ENCODE results near the genes DET1, ACAN and MFGE8.

DNA sequence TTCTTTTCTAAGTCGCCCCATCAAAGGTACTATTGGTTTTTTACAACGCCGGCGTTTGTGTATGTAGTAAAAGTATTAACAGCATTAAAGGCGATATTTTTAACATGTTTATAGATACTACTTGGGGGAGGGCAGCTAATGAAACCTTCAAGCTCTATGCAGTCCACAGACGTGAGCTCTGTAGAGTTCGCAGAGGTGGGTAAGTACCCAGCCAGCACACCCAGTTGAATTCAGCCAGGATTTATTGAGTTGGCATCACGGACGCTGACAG lies 51.6 kb downstream of the KLHL25 start:
- PRO-cap, result no peak

DNA sequence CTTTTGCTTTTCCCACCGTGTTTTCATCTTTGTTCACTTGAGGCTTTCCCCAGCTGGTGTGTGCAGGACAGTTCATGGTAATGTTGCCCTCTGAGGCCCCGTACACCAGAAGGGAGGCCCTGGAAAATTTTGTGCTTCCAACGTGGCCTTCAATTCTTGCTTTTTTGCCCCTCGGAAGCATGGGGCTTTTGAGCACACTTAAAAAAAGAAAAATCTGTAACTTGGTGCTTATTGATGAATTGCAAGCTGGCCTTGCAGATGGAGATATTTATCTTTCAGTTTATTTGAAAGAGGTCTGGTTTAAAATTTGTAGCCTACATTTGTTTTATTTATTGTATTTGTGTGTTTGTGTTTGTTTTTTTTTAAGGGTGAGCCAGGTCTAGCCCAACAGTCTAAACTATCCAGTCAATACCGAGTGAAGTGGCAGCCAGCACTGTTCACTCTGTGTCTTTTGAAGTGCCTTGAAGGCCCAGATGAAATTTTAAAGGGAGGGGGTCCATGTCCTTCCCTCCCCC lies 48.7 kb downstream of the KLHL25 start:
- PRO-cap, result no peak

DNA sequence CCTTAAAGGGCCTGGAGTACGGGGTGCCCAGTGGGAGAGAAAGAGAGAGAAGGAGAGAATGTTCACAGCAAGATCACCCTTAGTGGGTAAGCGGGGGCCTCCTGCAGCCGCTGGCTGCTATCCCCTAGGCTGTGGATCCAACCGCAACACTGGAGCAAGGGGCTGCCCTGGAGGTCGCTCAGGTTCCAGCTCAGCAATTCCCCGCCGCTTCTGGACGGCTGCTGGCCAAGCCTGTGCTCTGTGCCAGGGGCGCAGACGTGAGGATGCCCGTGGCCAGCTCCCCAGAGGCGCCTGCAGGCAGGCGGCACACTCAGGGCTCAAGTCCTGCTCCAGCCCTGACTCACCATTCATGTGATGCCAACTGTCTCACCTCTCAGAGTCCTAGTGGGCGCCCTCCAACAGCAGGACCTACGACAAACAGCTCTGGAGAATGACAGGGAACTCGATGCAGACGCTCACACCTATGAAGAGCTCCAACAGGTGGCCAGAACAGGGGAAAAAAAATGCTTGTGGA lies 31.6 kb downstream of the KLHL25 start:
- PRO-cap, result no peak

DNA sequence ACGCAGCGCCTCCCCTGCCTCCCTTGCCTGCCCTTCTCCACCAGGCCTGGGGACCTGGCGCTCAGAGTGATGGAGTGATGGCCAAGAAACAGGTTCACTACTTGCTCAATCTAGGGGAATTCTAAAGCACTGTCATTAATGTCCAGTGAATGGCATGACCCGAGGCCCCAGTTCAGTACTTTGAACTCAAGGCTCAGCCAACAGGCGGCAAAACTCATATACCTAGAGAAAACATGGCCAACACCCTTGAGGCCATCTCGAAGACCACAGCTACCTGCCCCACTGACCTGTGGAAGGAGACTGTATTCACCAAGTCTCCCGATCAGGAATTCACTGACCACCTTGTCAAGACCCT lies 24.0 kb downstream of the KLHL25 start:
- PRO-cap, result no peak

DNA sequence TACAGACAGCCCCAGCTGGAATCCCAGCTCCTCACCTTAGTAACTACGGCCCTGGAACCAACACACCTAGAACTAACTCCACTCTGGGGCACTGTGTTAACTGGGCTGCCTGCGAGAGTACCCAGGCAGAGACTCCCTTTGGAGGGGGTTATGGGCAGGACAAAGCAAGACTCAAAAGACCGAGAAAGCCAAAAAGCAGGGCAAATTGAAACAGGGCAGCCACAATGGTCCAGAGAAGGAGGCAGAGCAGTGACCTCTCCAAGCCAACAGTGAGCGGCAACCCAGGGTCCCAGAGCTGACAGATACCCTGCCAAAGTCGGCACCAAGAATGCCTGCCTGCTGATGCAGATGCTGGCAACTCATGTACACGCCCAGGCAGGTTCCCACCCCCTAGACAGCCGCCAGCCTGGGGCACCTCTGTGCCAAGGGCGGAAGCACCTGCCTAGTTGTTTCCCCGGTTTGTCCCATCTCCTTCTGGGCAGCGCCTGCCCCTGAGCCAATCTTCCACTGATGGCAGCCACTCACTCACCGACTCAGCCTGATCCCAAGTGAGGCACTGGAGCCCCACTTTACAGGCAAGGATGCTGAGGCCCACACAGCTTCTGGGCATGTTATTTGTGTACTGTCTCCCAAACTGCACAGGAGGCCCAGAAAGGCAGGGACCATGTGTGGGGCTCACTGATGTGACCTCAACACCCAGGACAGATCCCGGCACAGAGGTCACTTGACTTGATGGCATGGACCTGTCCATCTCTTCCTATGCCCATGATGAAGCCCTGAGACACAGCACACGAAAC lies 22.0 kb downstream of the KLHL25 start:
- PRO-cap, result no peak

GRCh38 chr15:85794977-85795408 lies 268 bp upstream of the KLHL25 start:
- PRO-cap, result bidirectional peak, plus-strand start at chr15:85795125, minus-strand start at chr15:85794888

DNA sequence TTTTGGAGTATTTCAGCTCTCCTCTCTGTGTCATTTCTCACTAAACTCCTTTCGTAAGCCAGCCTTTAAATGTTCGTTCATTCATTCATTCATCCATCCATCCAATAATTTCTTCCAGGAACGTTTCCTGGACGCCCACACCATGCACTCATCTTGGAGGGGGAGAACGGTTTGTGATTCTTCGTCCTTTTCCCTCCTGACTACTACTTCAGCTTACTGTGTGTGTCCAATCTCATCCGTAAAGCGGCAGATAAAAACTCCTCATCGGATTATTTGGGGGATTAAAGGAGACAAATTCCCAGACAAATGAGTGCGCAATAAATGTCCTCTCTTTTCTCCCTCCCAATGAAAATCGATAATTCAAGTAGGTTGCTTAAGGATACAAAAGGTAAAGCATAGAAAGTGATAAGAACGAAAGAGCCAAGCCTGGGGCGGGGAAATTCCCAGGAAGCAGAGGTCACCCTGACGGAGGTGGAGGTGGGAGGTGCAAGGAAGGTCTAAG lies 735 bp upstream of the KLHL25 start:
- PRO-cap, result no peak

DNA sequence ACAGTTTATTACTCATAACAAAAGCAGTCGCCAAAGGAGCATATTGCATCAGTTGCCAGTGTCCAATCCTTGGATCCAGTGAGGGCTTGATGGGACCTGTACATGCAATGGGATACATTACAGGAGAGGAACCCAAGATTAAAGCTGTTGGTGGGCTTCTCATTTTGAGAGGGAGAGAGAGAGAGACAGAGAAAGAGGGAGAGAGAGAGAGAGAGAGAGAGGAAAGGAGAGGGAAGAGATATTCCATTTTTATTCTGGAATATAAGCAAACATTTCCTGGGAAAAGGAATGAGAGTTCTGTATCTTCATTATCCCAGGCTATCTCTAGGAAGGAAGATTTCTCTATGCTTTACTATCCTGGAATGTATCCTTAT lies 689.3 kb downstream of the AGBL1 start:
- PRO-cap, result no peak

- PRO-cap, result no peak
These were observed 241.3 kb downstream of the NTRK3 start for GRCh38 chr15:88015197-88015586.

- PRO-cap, result unidirectional peak, plus-strand start at chr15:88257992; unidirectional peak, plus-strand start at chr15:88258213; unidirectional peak, minus-strand start at chr15:88258443
These were observed 1.7 kb upstream of the NTRK3 start for GRCh38 chr15:88257904-88259010.

DNA sequence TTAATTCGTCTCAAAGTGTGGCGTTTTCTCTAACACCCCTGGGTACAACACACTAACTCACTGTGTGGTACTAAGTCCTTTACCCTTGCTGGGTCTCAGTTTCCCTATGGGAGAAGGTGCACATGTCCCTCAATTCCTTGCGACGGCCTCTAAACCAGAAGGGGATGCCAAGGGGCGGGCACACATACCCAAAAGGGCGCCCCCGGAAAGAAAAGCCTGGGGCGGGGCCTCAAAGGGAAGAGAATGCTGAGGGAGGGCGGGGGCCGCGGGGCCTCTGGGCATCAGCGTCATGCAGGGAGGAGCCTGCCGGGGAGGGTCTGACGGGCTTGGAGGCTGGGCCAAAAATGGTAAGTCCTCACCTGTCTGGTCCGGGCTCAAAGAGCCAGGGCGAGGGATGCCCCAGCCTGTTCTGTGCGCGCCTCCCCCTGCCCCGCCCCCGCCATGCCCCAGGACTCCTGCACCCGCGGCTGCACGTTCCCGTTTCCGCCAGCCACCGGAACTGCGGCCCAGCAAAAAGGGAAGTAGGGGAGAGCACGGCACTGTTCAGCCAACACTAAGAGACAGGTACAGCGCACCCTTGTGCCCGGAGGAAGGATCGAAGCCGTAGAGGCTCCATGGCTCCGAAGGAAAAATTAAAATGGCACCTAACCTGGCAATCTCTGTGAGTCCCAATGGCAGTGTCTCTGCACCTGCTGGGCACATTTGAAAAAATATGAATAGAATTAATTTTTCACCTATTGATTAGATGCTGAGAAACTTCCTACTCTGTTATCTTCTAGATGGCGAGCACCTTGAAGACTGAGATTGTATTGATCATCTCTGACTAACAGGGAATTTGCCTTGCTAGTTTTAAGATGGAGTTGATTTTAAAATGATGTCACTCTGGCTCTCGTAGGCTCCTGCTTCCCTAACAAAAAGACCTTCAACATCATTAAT lies at the start of gene DET1:
Gene DET1, minus strand, starts transcription at position 501 of the 936 bp plus-strand sequence.
- PRO-cap, result bidirectional peak, plus-strand start at position 377 of the sequence, minus-strand start at position 349 of the sequence

DNA sequence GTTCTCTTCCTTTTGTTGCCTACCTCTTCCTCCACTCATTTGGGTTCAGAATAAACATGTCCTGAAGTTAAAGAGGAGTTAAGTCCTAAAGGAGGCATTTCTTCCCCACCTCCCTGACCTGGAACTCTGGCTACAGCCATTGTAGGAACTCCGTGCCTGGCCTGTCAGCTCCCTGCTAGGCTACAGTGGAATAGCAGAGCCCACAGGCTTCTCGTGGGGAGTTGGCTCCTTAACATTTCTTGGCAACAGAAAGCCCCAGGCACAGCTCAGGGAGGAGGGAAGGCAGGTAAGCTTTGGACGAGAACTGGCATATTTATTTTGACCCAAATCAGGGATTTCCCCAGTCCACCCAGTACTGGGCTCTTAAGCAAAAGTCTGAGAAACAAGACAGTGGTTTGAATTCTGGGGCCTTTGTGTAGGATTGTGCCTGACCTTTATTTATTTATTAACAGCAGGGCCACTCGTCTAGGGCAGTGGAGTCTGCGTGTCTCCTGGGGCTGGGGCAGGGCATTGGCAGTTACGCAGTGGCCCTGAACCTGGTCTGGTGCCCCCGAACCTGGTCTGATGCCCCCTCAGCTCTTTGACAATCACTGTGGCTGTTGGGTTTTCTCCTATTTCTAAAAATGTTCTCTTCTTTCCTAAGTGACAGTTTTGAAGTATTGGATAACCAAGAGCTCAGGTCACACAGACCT lies 7.9 kb upstream of the ISG20 start:
- PRO-cap, result no peak

DNA sequence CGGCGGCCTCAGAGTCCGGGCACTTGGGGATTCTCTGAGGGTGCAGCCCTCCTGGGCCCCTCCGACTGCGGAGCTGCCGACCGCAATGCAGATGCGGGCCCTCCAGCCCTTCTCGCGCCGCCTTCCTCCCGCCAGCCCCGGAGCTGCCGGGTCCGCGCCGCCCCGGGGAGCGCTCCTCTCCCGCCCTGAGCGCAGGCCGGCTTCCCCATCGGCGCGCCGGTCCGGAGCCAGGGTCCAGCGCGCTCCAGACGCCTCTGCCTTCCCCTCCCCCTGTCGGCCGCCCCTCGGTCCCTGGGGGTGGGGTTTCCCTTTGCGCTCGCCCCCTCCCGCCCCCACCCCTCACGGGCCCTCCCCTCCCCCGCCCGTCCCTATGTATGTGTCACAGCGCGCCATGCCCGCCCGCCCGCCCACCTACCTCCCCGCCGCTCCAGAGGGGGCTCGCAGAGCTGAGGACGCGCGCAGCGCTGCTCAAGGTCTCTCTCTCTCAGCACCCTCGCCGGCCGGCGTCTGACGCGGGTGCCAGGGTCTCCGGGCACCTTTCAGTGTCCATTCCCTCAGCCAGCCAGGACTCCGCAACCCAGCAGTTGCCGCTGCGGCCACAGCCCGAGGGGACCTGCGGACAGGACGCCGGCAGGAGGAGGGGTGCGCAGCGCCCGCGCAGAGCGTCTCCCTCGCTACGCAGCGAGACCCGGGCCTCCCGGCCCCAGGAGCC lies at the start of gene ACAN:
Gene ACAN, plus strand, starts transcription at position 402 of the 712 bp plus-strand sequence.
- PRO-cap, result no peak

DNA sequence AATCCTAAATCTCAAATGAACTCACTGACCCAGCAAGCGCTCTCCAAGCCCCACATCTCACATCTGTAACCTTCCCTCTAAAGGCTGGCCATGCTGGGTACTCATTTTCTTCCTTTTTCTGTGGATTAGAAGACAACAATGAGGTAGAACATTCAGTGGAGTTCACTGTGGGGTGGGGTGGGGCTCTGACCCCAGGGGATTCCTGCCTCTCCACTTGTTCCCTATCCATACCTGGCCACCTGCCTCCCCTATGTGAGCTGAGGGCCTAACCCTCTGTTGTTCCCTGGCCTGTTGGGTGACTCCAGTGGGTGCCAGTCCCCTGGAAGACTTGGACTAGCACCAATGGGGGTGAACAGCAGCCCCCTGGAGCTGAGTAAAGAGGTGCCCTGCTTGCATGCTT lies 8.2 kb downstream of the ACAN start:
- PRO-cap, result no peak

GRCh38 chr15:88908676-88909711 lies 4.2 kb downstream of the MFGE8 start:
- PRO-cap, result no peak

DNA sequence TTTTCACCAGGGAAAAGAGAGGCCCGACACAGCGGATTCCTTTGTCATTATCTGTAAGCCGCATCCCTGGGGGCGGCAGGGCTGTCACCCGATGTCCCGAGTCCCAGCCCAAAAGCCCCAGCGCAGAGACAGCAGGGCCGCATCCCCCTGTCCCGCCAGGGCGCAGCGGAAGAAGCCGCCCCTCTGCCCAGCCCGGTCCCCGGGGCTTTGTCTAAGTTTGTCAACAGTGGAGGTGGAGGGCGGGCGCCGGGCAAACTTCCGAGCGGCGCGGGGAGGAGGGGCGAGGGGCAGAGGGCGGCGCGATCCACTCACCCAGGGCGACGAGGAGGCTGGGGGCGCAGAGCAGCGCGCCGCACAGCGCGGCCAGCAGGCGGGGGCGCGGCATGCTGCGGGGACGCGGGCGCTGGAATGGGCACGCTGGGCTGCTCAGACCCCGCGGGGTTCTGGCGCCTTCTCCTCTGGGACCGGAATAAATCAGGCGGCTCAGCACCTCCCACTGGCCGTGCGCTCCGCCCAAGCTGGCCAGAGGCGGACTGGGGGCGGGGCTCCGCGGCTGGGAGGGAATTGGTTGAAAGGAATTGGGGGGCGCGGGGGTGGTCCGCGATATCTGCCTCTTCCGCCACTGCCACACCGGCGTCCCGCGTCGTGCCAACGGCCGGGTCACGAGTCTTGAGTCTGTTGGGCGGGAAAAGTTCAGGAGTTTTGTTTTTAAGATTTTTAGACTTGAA lies at the start of gene MFGE8:
Gene MFGE8, minus strand, starts transcription at position 445 of the 728 bp plus-strand sequence.
- PRO-cap, result bidirectional peak, plus-strand start at position 311 of the sequence, minus-strand start at position 190 of the sequence; bidirectional peak, plus-strand start at position 390 of the sequence, minus-strand start at position 471 of the sequence; bidirectional peak, plus-strand start outside the sequence, minus-strand start at position 664 of the sequence

DNA sequence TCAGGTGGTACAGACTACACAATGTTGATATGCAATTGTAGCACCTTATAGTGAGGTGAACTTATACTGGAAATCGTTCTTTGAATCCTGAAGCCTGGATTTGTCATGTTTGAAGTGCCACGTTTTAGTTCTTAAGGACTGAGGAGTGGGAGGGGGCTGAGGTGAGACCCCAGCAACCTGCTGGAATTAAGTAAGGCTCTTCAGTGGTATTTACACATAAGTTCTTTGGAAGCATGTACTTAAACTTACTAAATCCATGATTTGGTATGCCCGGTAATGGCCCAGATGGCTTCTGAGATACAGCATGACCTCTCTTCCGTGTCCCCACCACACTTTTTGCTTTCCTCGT lies 7.1 kb downstream of the ABHD2 start:
- PRO-cap, result no peak

GRCh38 chr15:89113189-89114016 lies 25.1 kb downstream of the ABHD2 start:
- PRO-cap, result no peak

DNA sequence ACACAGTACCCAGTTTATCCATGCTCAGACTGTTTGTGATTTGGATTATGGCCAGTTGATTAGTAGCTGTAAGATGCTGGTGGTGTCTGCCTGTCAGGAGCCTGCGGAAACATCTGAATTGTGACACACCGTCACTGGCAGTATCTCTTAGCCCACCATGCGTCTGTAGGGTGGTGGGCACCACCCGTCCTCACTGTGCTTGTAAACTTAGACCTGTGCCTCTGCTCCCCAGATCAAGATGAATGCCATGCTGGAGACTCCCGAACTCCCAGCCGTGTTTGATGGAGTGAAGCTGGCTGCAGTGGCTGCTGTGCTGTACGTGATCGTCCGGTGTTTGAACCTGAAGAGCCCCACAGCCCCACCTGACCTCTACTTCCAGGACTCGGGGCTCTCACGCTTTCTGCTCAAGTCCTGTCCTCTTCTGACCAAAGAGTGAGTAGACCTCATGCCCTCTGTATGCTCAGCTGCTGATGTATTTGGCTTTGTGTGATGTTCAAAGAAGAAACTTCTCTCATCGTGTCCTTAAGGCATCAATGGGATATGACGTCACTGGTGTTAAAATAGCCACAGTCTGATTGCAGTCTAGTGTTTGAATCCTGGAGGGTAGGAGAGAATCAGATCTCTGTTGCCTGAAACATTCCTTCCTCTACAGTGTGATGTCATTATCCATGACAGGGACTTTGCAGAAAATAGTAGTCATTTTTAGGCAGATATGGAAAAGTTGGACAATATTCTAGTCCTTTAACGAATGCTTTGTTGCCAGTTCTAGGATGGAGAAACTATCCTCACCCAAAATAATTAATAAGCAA lies 28.0 kb downstream of the ABHD2 start:
- PRO-cap, result no peak

DNA sequence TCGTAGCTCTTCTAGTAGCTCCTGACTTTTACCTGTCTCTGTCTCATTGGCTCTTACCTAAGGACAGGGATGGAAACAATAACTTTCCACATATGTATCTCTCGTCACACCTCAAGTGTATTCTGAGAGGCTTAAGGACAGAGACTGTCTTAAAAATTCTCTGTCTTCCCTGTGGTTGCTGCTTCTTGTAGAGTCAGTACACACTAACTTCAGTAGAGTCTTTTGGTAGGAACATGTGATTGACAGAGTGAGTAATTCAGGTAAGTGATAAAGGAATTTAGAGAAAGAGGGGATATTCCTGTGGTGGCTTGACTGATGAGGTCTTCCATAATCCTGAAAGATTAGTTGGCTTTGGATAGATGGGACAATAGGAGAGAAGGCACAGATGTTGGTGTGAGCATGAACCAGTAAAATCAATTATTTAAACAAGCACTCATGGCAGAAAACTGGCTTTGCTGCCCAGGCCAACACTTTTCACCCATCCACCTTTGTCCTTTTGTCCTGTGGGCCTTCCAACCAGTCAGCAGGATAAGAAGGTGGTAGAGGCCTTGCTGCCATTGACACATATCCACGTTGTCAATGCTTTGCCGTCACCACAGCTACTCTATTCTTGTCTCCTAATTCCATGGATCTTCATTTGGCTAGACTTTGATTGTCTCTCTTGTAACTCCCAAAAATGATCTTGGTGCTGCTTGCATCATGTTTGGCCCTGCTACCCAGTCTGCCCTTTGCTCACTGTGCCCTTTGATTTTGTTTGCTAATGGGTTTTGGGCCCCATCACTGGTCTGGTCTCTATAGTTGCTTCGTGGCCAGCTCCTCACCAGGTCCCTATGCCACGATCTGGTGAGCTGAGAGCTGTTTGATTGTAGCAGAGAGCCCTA lies 39.9 kb downstream of the ABHD2 start:
- PRO-cap, result no peak

All from endodermal cell (in vitro differentiated cells).